ENCODE measurements around a stretch of chr3.

GRCh38 chr3:133655034-133655729 is 6.6 kb downstream of the TOPBP1 start:
- RRBS = no CpG with 5 or more reads among the region's 5 CpGs

DNA sequence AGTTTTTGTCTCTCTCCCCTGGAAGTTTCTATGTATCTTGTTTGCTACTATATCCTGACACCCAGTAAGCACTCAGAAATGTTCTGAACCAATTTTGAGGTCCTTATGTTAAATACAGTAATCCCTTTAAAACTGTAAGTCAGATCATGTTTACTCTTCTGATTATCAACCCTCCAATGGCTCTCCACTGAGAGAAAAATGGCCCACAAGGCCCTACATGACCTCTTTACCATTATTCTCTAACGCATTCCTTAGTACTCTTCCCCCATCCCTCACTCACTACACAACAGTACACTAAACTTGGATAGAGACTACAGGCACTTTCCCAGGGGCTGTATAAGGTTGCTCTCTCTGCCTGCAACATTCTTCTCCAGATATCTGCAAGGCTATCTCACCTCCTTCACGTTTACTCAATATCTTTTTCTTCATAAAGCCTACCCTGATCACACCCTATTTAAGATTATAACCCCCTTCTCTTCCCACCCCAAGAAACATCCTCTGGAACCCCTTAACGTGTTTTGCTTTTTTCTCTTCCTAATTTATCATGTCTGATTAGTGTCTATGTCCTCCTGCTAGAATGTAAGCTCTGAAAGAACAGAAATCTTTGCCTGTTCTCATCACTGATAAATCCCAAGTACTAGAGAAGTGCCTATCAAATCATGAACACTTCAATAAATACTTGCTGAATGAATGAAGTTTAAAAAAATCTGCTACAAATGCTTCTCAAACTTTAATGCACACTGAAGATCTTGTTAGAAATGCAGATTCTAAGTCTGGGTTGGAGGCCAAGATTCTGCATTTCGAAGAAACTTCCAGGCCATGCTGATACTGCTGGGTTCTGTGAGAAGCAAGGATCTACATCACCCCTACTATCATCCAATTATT is 1.7 kb downstream of the TOPBP1 start:
- RRBS = no CpG with 5 or more reads among the region's 4 CpGs

- RRBS = no CpG with 5 or more reads among the region's 31 CpGs
Measured at GRCh38 chr3:134019707-134020677, 9.7 kb downstream of the SLCO2A1 start.

DNA sequence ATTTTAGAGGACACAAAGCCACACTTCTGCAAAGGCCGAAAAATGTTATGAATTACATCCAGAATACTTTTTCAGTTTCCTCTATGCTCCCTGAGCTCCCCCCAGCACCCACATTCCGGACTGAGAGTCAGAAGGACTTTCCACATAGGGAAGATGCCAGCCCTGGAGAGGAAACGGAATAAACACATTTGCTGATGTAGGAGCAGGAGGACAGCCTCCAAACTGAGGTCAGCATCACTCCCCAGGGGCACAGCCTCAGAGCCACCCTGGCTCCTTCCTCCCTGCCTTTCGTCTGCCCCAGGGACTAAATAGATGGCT is 22.6 kb upstream of the SLCO2A1 start:
- RRBS = no CpG with 5 or more reads among the region's 4 CpGs

GRCh38 chr3:134057380-134057845 is 27.7 kb upstream of the SLCO2A1 start:
- RRBS = no CpG with 5 or more reads among the region's 4 CpGs

GRCh38 chr3:134357308-134358383 is 16.6 kb downstream of the AMOTL2 start:
- RRBS = no CpG with 5 or more reads among the region's 12 CpGs

GRCh38 chr3:134361439-134361871 is 12.8 kb downstream of the AMOTL2 start:
- RRBS = no CpG with 5 or more reads among the region's 25 CpGs

GRCh38 chr3:134367106-134367877 is 7.0 kb downstream of the AMOTL2 start:
- RRBS = no CpG with 5 or more reads among the region's 12 CpGs

- RRBS = 65% methylated on average over 2 of the region's 32 CpGs
Measured at GRCh38 chr3:134370178-134371408, 3.7 kb downstream of the AMOTL2 start.

GRCh38 chr3:134372471-134373473 is 1.5 kb downstream of the AMOTL2 start:
- RRBS = 0% methylated on average over 4 of the region's 19 CpGs

DNA sequence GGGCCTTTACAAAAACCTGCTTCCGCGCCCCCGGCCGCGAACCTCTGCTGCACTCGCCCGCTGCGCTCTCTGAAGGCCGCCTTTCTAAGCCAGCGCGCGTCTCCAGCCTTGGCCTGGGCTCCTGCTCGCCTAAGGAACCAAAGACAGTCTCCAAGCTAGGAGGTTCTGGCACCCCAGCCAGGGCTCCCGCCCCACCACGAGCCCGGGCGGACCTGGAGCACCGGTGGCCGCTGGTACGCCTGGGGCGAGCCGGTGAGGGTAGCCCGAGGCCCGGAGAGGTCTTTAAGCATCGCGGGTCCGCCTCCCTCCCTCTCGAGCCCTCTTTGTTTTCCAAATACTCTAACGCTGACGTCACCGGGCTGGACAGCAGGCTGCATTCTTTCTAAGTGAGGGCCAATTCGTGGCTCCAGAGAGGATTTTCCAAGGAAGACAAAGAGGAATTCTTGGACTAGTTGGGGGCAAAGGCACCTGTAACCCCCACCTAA is 731 bp downstream of the AMOTL2 start:
- RRBS = 1% methylated on average over 10 of the region's 32 CpGs

GRCh38 chr3:134506829-134507510 is 21.1 kb downstream of the CEP63 start:
- RRBS = no CpG with 5 or more reads among the region's 4 CpGs

DNA sequence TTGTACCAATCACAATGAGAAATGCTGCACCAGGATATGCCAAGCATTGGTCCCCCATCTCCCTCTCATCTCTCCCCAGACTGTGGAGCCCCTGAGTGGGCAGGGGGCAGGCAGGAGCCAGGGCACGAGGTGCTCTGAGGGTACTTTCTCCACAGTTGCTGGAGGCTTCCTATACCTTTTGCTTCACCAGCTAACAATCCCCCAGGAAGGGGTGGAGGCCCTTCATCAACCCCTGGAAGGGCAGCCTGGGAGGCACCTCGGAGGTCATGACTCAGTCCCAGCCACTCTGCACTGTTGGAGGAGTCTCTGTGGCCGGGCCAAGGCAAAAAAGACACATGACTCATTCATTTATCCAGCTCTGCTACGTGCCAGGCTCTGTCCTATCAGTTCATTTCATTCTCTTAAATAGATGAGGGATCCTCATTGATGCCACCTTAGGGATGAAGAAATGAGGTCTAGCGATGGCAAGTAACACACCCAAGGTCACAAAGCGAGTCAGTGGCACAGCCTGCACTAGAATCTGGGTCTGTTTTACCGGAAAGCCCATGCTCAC is 15.7 kb upstream of the KY start:
- RRBS = no CpG with 5 or more reads among the region's 7 CpGs

DNA sequence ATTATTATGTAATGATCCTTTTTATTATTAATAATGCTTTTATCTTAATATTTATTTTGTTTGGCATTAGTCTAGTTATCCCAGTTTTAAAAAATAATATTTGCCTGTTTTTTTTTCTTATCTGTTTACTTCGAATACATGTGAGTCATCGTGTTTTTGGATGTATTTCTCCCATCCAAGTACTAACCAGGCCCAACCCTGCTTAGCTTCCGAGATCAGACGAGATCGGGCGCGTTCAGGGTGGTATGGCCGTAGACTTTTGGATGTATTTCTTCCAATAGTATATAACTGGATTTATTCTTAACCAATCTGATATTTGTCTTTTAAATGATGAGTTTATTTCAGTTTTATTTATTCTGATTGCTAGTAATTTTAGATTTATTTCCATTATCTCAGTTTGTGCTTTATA is 11.8 kb upstream of the EPHB1 start:
- RRBS = no CpG with 5 or more reads among the region's 8 CpGs

DNA sequence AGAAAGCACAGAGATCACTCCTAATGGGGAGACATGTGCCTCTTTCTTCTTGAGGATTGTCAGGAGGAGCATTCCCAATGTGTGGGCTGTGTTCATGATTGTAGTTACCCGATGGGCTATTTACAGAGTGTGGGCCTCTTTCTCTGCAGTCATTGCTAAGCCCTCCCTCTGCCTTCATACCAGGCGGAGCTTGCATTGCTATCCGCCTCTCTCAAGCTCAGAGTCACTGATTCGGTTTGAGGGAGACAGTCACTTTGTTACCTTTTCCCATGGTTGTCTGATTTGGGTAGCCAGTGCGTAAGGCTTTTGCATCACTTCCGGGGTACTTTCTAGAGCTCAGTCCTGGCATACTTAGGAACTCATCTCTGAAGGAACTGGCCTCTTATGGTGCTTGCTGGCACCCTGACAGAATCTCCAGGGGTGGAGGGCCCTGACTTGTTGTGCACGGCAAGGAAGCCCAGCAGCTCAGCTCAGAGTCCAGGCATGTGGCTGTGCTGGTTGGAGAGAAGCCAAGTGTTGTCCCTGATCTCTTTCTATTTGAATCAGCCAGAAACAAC is 79.7 kb downstream of the EPHB1 start:
- RRBS = no CpG with 5 or more reads among the region's 7 CpGs

GRCh38 chr3:135132449-135132901 is 337.4 kb downstream of the EPHB1 start:
- RRBS = no CpG with 5 or more reads among the region's 14 CpGs

GRCh38 chr3:135143305-135144102 is 348.4 kb downstream of the EPHB1 start:
- RRBS = no CpG with 5 or more reads among the region's 3 CpGs

DNA sequence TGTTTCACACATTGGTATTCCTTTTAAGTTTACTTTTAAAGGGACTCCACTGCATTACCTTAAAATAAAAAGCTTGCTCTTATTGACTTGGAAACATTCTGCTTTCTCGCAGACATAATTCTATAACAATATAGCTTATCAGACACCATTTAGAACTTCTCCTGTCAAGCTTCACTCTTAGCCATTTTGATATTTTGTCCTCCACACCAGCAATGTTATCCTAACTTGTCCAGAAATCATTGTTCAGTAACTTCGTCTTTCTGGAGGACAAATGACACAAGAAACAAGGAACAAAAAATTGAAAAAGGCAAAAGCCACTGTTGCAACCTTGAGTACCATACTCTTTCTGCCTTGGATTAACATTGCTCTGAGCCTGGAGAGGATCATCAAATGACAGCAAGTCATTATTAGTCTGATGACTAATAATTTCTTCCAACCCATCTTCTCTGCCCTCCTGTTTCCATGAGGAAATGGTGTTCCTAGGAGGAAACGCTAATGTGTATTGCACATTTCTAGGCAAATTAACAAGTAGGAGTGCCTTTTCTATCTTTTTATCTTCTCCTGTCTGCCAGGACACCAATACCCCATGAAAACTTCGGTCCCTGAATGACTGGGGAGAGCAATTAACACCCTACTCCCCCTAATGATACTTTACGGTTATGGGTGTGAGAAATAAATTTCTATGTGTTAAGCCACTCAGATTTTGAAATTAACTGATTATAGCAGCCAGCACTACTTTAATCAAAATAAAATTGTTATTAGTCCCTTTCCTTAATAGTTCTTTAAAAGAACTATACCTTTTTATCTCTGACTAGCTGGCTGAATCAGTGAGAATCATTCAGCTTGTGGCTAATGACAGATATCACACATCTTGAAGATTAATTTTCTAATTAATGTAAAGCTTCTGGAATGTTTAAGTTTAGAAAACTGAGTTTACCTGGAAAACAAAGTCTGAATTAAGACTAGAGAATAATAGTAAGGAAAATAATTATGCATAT is 154.0 kb downstream of the PCCB start:
- RRBS = no CpG with 5 or more reads among the region's 5 CpGs

DNA sequence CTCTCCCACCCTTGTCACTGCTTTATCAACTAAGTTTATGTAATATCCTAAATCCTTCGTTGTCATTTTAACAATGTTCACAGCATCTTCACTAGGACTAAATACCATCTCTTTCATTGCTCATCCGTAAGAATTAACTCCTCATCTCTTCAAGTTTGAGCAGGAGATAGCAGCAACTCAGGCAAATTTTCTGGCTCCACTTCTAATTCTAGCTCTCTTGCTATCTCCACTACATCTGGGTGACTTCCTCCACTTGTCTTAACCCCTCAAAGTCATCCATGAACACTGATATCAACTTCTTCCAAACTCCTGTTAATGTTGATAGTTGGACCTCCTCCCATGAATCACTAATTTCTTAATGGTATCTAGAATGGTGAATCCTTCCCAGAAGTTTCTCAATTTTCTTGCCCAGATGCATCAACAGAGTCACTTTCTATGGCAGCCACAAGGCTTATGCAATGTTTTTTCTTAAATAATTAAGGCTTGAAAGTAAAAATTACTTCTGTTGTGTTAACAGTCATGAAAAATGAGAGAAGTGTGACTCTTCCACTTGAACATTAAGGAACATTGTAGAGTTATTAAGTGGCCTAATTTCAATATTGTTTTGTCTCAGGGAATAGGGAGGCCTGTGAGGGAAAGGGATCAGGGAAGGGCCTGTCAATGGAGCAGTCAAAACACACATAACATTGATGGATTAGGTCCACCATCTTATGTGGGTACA is 164.3 kb downstream of the PCCB start:
- RRBS = no CpG with 5 or more reads among the region's 2 CpGs

GRCh38 chr3:136648632-136649398 is 103.4 kb downstream of the STAG1 start:
- RRBS = no CpG with 5 or more reads among the region's 7 CpGs

All from cardiac fibroblast (primary cell).